Neural cell (in vitro differentiated cells): Measurements from ENCODE around the gene CDH24.

DNA sequence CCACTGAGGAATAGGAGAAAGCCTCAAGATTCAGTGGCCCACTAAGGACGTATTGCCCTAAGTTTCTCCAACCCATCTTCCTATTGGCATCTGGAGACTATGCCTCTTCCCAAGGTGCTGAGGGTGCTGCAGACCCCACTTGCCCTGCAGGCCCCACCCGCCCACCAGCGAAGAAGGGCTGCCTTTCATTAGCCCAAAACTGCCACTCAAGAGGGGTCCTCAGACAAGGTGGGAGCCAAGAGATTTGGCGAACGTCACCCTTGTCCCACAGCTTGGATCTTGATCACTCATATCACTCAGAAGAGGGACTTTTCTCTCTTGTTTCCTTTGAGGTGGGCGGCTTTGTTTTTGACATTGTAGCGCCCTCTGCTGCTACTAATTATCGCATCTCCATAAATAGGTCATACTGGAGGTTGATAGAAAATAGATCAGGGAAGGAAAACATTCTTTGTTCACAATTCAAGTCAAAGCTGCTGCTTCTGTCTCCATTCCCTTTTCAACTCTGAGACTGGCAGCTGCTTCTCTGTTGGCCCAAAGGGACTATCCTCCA, 116.1 kb downstream of the DAD1 start:
- RAMPAGE, long total RNA: no peak

- RAMPAGE, long total RNA: no peak
Measured at GRCh38 chr14:22477705-22478152, 111.3 kb downstream of the DAD1 start.

- RAMPAGE, long total RNA: no peak
Measured at GRCh38 chr14:22489918-22491058, 98.7 kb downstream of the DAD1 start.

- RAMPAGE, long total RNA: no peak
Measured at GRCh38 chr14:22510412-22510761, 78.6 kb downstream of the DAD1 start.

GRCh38 chr14:22516124-22516516, 72.9 kb downstream of the DAD1 start:
- RAMPAGE, long total RNA: no peak

- RAMPAGE, long total RNA: no peak
Measured at GRCh38 chr14:22529308-22529837, 59.7 kb downstream of the DAD1 start.

DNA sequence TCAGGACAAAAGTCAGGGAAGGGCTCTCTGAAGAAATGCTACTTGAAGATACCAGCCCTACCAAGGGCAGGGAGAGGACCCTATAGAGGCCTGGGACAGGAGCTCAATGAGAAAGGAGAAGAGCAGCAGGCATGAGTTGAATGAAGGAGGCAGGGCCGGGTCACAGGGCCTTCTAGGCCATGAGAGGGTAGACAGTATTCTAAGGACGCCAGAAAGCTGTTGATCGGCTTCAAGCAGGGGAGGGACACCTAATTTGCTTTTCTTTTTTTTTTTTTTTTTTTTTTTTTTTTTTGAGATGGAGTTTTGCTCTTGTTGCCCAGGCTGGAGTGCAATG, 40.7 kb downstream of the DAD1 start:
- RAMPAGE, long total RNA: no peak

GRCh38 chr14:22553882-22554081, 35.2 kb downstream of the DAD1 start:
- RAMPAGE, long total RNA: no peak

GRCh38 chr14:22766815-22767565, 502 bp downstream of the OXA1L start:
- RAMPAGE, long total RNA: no peak

DNA sequence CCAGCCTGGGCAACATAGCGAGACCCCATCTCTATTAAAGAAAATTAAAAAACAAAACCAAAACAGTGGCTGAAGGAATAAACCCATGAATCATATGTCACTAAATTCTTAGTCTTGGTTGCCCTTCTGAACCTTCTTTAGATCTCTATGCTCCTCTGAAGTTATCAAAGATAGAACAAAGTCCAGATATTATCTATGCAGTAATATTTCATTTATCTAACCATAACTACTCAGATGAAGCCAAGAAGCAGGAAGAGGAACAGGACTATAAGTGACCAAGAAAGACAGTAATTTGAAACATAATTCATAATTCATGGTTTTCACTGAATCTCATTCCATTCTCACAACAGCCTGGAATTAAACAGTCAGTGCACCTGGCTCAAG, 6.6 kb downstream of the SLC7A7 start:
- RAMPAGE, long total RNA: no peak

GRCh38 chr14:22821047-22821672, 5.9 kb upstream of the SLC7A7 start:
- RAMPAGE, long total RNA: no peak

GRCh38 chr14:22837753-22838939, 1.8 kb downstream of the MMP14 start:
- RAMPAGE, long total RNA: no peak

GRCh38 chr14:22883413-22884446, 708 bp downstream of the REM2 start:
- RAMPAGE, long total RNA: start-site peak on the minus strand at chr14:22883916-22884075, 5 and 9 reads in 2 replicates

DNA sequence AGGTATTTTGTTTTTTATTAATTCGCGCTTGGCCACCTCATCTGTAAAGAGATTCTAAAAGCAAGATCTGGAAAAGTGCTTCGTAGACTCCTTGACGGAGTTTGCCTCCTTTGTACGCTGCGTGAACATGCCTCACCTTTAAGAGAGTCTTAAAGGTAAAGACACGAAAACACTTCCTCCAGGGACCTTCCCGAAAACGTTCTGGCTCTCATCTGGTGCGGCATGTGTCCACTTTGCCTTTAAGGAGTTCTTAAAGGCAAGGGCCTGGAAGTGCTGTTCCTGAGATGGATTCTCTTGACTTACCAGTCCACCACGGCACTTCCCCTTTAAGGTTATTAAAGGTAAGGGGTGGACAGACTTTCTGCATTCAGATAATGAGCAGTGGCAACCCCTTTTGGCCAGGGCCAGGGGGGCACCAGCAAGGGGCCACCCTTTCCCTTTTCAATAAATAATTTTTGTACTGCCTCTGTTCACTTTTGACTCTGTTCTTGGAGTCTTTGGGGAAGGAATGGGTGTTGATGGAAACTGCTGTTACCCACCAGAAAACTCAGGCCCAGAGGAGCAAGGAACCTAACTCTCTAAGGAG, 4.3 kb downstream of the REM2 start:
- RAMPAGE, long total RNA: no peak

DNA sequence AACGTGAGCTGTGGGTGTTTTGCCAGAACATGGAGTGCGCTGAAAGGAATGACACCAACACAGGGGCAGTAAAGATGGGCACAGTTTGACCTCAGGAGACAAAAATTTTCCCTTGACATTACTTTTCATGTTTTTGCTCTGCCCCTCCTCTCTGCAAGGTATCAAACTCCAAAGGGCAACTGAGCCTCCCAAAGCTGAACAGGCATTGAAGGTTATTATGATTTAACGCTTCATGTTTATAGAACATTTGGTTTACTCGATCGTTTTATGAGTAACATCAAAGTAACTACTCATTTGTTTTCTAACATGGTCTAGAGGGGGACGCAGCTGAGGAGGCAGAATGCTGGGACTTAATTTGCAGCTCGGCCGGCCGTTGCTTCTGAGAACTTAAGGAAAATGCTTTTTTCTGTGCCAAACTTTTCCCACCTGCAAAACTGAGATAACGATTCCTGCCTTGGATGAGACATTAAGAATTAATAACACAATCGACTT, 992 bp downstream of the HAUS4 start:
- RAMPAGE, long total RNA: no peak

GRCh38 chr14:22980497-22981422, 1.6 kb downstream of the AJUBA start:
- RAMPAGE, long total RNA: no peak

DNA sequence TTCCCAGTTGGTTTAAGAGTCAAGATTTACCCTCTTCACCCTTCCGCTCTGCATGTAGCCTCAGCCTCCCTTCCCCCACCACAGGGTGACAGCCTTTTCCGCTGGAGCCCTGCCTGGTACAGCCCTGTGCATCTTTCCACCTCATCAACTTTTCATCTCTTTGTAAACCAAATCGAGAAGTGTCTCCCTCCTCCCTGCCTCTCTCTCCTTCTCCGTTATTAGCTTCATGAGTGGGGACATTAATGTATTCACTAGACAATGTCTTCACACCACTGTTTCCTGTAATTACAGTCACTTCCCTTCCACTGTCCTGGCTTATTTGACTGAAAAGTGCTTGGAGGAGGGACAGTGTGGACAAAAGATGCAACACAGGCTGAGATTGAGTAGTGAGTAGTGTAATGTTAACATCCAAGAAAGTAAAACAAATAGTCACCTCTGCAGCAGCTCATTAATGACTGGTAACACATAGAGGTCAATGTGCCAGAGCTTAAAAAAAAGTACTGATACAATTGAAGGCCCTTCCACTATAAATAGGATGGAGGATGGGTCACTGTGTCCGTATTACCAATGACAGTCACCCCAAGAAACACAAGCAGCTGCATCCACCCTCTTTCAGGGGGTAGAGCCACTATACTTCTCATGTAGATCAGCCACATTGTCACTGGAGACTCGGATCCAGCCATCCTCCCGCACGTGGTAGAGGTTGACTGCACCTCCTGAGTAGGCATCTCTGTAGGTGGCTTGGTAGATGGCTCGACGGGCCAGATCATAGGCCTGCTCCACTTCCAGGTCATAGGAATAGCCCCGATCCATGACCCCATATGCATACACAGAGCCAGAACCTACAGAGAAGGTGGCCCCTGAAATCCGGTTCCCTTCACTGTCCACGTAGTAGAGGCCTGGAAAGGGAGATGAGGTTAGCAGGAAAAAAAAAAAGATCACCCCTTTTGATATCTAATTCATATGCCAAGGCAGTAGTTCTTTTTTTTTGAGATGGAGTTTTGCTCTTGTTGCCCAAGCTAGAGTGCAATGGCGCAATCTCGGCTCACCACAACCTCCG, 8.9 kb downstream of the PSMB5 start:
- RAMPAGE, long total RNA: no peak

GRCh38 chr14:23057371-23058418, at the start of gene CDH24:
TSS of gene CDH24 (minus strand) at chr14:23057520.
- RAMPAGE, long total RNA: no peak

GRCh38 chr14:23071908-23072789, 14.8 kb upstream of the CDH24 start:
- RAMPAGE, long total RNA: no peak

DNA sequence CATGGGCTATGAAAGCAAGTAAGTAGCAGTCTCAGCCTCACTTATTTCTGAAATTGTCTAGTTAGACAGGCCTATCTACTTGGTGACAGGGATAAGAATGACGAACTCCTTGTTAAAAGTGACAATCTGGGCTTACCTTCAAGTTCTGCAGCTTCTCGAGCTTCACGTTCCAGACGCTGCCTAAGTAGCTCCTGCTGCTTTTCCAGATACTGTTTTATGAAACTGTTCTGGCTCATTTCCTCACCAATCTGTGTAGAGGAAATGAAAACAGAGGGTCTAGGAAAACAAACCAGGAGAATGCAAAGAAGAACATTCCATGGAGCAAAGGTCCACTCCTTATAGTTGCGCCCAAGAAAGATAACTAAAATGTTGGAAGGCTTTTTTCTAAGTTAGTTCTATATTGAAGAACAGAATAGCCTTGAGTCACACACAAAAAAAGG, 4.5 kb downstream of the ACIN1 start:
- RAMPAGE, long total RNA: no peak